ENCODE data around the gene ITPA.

DNA sequence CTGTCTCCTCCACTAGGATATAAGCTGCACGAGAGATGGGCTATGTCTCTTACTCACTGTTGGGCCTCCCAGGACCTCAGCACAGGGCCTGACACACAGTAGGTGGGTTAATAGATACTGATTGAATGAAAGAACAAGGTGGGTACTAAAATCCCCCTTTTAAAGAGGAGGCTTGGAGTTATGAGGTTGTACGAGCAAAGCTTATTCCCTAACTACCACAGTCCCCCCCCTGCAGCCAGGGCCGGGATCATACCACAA is 8.6 kb downstream of the SIRPA start:
- RRBS = 43% methylated on average over 1 of the region's 3 CpGs

DNA sequence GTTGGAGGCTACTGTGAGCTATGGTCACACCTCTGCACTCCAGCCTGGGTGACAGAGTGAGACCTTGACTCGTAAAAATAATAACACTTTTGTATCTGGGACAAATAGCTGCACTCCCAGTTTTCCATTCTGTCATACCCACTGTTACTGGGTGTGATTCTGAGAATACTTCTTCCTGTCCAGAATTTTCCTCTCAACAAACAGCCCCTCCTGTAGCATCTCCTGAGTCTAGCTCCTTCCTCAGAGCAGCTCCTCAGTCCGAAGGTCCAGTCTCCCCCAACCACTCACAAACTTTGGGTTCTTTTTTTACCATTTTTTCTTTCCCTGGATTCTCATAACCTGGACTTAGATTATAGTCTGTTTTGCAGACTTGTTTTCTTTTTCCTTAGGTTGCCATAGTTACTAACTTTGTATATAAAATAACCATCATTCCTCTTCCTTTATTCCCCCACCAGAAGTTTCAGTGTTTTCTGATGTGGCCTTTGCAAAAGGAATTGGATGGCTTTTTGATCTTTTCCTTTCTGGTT is 12.8 kb downstream of the STK35 start:
- RRBS = no CpG with 5 or more reads among the region's 2 CpGs

- RRBS = no CpG with 5 or more reads among the region's 13 CpGs
These were observed 15.2 kb downstream of the STK35 start for GRCh38 chr20:2116674-2117410.

DNA sequence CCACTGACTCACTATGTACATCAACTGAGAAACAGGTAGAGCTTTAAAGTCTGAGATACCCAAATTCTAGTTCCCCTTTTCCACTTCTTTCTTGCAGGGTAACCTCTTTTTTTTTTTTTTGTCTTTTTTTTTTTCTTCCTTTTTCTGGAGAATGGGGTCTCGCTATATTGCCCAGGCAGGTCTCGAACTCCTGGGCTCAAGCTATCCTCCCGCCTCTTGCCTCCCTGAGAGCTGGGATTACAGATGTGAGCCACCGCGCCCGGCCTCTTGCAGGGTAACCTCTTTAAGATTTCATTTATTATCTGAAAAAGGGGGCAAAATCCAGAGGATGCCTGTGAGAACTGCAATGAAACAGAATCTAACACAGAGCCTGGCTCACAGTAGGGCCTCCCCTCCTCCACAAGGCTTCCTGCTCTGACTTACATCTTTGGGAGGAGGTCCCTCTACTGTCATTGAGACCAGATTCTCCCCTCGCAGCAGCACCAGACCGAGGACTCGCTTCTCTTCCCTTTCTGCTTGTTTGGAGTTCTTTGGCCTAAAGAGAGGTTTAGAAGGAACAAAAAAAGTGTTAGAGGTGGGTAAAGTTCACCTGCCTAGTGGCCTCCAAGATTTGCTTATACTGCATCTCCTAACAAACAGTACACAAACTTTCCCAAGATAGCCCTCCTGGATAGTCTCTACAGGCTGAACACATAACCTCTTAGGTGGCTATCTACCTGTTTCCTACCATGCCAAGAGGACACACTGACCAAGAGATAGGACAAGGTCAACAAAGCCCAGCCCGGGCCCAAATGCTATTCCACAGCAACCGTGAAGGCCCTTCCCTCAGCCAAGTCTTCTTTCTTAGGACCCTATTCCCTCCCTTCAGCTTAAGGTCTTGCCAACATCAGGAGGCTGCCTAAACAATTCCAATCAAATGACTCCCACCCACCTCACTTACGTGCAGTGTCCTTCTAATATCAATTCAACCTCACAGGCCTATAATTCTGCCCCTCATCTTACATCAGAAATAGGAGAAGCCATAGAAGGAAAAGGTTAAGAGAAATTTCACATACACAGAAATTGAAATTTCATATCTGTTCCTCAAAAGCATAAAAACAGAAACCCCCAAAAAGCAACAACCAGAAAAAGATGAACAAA is 4.9 kb downstream of the SNRPB start:
- RRBS = no CpG with 5 or more reads among the region's 12 CpGs

DNA sequence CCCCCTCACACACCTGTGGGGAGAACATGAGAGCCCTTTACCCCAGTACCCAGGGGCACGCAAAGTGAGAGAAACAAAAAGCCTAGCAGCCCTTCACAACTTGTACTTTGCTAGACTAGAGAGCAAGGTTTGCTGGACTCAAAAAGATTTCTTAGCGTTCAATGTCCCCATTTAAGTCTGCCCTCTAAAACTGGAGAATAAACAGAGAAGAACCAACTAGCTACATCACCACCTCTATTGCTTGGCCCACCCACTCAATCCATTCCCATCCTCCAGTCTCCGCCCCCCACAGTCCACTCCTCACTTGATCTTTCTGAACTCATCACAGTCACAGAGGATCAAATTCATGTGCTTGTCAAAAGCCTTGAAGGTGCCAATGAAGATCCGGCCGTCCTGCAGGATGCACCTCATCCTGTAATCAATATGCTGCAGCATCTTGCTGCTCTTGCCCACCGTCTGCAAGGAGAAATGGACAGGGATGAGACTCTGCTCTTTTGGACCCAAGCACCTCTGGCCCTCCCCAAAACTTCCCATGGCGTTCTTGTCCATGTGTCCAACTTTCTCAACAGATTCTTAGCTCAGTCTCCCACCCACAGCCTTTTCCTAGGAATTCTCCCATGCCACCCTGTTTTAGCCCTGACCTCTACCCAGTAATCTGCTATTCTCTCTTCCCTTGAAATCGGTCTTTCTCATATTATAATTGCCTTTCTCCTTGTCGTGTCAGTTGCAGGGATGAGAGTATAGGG is 3.1 kb downstream of the SNRPB start:
- RRBS = no CpG with 5 or more reads among the region's 9 CpGs

DNA sequence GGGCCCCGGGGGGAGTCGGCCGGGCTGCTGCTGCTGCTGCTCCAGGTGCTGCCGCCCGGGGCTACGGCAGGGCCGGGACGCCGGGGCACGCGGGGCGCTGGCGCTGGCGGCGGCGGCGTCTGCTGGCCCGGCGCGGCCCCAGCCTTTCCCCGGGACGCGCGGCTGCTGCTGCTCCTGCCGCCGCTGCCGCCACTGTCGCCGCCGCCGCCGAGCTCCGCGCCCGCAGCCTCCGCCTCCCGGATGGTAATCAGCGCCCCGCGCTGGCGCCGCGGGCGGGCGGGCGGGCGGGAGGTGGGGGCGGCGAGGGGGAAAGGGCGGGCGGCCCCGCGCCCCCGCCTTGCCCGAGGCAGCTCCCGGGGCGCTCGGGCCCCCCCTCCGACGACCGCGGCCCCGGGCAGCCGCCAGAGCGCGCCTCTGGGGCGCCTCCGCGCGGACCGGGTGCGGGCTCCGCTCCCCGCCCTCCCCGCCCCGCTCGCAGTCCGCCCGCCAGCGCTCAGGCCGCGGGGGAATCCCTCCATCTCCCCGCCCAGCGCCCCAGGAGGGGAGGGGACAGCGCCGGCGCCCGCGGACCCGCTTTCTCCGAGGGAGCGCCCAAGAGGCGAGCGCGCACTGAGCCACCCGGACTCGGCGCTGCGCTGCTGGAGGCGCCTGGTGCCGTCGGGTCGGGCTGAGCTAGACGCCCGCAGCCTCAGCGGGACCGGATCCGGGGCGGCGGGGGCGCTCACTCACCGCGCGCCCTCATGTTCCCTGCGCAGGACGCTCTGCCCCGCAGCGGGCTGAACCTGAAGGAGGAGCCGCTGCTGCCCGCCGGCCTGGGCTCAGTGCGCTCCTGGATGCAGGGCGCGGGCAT is 551 bp downstream of the EBF4 start:
- RRBS = 10% methylated on average over 62 of the region's 124 CpGs

- RRBS = no CpG with 5 or more reads among the region's 21 CpGs
These were observed 804 bp upstream of the CPXM1 start for GRCh38 chr20:2801091-2801770.

GRCh38 chr20:2851932-2852374 is 11.4 kb downstream of the VPS16 start:
- RRBS = no CpG with 5 or more reads among the region's 9 CpGs

- RRBS = no CpG with 5 or more reads among the region's 1 CpG
These were observed 73.5 kb downstream of the PTPRA start for GRCh38 chr20:2946814-2947157.

DNA sequence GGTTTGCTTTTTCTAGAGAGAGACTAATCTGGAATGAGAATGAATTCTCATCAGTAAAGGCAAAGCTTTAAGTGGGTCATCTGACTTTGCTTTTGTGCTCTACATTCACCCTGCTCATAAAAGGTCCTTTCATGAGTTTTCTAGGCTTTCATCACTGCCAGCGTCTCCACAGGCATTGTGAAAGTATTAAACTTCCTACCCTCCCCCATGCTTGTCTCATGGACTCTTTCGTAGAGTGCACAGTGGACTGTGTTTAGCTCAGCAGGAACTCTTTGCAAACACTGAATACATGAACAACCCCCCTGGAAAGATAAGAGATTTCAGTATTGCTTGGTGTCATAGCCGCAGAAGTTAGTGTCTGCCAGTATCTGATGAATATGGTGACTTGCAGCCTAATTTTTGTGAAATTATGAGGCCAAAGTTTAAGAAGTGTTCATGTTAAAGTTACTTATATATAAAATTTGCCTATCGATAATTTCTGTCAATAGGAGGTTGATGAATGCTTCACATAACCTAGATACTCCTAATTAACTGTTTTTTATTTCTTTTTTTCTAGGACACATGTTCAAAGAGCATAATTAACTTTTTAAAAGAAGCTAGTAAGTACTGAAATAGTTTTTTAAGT is 74.3 kb downstream of the PTPRA start:
- RRBS = no CpG with 5 or more reads among the region's 4 CpGs

DNA sequence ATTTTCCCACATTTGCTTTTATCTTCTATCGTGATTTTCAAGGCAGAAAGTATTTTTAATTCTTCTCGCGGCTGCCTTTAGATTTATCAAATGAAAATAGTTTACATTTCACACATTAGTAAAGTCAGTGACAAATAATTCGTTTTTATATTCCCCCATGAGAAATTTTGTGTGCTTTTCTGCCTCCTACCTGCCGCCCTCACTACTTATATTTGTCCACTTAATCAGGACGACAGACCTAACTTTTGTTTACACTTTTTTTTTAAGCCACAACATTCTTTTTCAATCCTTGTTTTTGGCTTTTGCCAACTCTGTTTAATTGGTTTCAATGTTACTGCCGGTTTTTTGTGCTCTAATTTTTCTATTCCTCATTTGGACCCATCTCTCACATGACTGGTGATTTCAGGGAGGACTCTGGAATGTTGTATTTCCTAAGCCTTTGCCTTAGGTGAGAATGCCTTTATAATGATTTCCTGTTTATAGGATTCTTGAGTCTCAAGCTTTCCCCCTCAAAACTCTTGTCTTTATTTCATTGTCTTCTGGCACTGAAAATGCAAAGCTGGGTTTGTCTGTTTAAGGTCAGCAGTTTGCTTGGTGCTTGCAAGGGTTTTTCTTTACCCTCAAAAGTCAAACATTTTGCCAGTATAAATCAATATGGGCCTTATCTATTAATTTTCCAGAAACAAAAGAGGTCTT is 1.4 kb upstream of the LZTS3 start:
- RRBS = no CpG with 5 or more reads among the region's 7 CpGs

DNA sequence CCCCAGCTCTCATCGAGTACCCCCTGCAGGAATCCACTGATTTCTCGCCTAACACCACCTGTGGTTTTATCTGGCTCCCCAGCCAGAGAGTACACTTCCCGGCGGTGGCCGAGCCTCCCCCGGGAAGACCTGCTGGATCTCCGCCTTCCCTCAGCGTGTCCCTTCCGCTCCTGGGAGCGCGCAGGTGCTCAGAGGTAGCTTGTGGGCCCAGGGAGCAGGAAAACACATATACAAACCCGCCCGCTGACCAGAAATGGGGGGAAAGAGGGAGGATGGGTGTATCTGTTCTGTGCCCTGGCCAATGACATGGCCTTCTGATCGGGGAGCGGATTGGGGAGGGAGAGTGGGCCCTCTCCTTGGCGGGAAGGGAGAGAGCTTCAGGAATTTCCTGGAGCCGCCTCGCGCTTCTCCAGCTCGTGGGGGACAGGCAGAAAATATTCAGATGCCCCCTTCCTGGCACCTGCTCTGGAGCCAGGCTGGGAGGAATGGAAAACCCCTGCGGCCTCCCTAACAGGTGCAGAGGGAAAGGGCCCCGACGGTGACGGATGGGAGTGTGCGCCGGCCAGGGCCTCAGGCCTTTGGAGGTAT is 692 bp downstream of the DDRGK1 start:
- RRBS = no CpG with 5 or more reads among the region's 26 CpGs

DNA sequence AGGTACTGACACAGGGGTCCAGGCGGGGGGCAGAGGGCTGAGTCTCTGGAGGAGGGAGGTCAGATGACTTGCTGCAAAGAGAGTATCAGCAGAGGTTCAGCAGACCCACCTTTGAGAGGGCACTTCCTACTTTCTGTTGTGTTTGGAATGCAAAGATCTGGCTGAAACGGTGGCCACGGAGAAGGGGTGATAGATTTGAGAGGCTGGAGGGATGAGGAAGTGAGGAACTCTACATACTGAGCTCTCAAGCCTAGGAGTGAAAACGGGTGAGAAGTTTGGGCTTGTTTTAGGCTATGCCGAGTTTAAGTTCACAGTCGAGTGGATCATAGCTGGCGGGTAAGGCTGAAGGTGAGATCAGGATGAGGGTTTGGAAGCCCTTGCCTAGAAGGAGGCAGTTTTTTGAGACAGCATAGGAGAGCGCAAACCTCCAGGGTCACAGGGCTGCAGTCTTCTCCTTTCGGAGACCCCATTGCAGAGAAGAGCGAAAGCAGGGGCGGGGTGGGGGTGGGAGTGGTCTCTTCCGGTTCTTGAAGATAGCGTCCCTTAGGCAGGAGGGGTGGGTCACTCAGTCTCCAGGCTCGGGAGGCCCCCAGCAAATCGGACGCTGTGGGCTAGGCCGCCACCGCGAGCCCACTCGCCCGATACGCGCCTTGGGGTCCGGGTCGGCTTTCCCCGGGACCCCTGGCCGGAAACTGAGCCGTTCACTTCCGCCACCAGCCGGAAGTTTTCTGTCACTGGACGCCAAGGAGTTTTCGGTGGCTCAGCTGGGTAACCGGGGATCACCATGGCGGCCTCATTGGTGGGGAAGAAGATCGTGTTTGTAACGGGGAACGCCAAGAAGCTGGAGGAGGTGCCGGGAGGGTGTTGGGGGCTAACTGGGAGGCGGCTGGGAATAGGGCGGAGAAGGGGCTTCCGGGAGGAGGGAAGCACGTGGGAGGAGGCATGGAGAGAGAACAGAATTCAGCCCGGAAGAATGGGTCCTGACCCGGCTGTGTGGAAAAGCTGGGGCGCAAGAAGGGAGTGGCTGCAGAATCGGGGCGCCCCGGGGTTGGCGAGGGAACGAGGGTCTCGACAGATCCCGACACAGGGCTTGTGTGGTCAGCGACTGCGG is at the start of gene ITPA:
ITPA (plus strand) TSS at position 731 of the 1,111 bp plus-strand sequence.
- RRBS = 4% methylated on average over 21 of the region's 54 CpGs

DNA sequence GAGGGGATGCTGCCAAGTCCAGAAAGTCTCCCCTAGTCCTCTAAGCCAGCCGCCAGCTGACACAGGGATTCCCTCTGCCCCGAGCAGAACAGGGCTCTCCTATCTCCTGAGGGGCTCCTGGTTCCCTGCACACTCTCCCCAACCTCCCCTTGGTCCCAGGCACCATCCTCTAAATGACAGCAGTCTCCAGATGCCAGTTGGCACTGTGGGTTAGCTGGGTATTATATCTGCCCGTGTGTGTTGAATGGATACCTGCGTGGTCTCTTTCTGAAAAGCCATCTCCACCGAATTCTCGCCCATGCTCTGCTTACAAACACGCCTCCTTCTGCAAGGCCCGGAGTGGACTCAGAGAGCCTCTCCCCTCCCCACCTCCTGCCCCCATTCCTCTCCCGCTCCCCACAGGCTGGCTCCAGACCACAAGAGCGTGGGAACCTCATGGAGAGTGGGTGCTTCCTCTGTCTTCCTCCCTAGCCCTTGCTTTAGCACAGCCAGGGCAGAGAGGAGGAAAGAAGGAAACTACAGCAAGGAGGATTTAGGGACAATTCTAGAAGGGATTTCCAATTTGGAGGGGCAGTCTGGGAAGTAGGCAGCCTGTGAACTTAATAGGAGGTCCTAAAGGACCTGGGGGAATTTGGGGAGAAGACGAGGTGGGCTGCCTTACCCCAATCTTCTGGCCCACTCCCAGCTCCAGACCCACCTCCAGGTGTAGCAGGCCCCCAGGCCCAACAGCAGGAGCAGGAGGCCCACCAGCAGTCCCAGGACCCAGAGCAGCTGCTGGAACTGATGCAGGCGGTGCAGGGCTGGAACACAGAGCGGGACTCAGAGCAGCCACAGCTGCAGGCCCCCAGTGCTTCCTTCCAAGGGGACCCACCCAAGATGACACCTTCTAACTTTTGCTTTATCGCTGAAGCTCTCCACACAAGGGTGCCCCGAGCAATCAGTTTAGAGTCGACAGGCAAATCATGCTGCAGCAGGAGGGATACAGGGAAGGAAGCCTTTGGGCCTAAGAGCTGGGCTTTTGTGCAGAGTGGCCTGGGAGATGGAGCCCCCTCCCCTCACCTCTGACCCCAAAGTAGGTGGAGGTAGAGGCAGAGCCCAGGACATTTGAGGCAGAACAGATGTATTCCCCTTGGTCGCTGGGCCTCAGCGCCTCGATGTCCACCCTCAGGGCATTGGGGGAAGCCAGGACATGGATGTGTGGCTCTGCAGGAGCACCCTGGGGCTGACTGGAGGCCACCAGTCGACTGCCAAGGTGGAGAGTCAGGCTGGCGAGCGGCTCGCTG is 7.5 kb upstream of the ADAM33 start:
- RRBS = no CpG with 5 or more reads among the region's 23 CpGs

DNA sequence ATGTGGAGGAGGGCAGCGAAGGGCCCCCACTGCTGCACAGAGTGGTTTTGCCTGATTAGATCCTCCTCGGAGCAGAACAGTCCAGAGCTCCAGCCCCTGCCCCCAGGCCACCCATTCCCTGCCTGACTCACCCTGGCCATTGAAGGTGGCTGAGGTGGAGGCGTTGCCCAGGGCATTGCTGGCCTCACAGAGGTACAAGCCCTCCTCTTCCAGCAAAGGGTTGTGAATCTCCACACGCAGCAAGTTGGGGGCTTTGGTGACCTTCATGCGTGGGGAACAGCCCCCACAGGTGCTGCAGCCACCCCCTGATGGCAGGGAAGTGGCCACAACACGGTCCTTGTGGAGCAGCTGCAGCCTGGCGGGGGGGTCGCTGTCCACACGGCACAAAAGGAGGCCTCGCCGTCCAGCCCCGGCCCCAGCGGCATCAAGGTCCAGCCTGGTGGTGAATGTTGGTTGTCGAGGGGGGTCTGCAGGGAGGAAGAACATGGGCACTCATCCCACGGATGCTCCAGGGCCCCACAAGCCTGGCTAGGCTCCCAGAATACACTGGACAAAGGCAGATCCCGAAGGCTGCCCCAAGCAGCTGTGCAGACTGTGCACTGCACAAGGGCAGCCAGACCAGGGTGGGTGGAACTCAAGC is 14.6 kb downstream of the SIGLEC1 start:
- RRBS = no CpG with 5 or more reads among the region's 16 CpGs

- RRBS = 68% methylated on average over 9 of the region's 17 CpGs
These were observed 13.2 kb downstream of the SIGLEC1 start for GRCh38 chr20:3699203-3699569.

DNA sequence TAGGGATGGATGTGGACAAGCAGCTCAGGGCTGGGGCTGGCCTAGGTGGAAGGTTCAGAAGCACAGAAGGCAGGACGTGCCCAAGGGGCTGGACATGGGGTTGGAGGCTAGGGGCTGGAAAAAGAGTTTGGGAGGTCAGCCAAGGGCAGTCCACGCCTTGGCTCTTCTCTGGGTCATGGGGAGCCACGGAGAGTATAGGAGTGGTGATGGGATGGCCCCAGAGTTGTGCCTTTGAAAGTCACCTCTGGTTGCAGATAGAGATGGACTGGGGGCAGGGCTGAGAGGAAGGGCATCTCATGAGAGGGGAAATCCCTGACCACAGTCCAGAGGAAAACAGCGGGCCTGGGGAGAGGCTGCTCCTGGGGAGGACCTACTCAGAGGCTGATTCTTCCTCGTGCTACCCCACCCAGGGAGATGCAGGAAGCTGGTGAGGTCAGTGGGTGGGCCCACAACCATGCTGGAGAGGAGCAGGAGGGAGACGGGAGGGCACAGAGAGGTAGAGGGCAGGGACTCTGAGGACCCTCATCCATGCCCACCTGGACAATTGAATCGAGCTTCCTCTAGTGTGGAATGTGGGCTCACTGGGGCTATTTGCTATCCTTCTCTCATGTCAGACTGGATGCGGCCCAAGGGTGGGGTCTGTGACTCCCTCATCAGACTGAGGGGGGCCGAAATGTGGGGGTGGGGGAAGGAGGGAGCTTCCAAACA is 2.4 kb upstream of the HSPA12B start:
- RRBS = no CpG with 5 or more reads among the region's 9 CpGs

DNA sequence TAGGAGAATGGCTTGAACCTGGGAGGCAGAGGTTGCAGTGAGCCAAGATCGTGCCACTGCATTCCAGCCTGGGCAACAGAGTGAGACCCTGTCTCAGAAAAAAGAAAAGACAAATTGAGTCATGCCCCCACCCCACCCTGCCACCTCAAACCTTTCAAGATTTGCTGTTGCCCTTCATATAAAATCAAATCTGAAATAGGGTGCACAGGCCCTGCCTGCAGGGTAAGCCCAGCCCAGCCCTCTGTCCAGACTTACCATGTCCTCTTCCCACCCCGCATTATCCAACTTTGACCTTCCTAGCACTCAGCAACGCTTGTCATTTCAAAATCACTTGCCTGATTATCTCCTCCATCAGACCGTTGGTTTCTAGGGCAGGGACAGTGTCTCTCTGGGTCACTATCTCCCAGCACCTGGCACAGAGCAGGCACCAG is 5.4 kb downstream of the HSPA12B start:
- RRBS = no CpG with 5 or more reads among the region's 4 CpGs

- RRBS = 45% methylated on average over 24 of the region's 107 CpGs
These were observed 15.6 kb downstream of the ADISSP start for GRCh38 chr20:3751682-3752660.

GRCh38 chr20:3797232-3798157 is 1.4 kb downstream of the CDC25B start:
- RRBS = 90% methylated on average over 4 of the region's 23 CpGs

All from GM06990 (cell line).